ENCODE results near the genes NDUFAF1, PLA2G4D, ZNF106 and STARD9.

GRCh38 chr15:41396469-41397076 is 5.7 kb downstream of the NDUFAF1 start:
- PRO-cap = no peak

- PRO-cap = bidirectional peak, plus-strand start at chr15:41402558, minus-strand start at chr15:41402460
These were observed at the start of gene NDUFAF1 for GRCh38 chr15:41402149-41402730. NDUFAF1 (minus strand) TSS chr15:41402496.

- PRO-cap = no peak
These were observed 9.7 kb downstream of the ITPKA start for GRCh38 chr15:41503334-41503875.

GRCh38 chr15:41554808-41555007 is 4.3 kb upstream of the TYRO3 start:
- PRO-cap = unidirectional peak, minus-strand start at chr15:41554888

GRCh38 chr15:41766992-41768031 is 7.0 kb upstream of the MAPKBP1 start:
- PRO-cap = no peak

GRCh38 chr15:41774795-41775381 is 604 bp downstream of the MAPKBP1 start:
- PRO-cap = bidirectional peak, plus-strand start at chr15:41774682, minus-strand start at chr15:41774958

DNA sequence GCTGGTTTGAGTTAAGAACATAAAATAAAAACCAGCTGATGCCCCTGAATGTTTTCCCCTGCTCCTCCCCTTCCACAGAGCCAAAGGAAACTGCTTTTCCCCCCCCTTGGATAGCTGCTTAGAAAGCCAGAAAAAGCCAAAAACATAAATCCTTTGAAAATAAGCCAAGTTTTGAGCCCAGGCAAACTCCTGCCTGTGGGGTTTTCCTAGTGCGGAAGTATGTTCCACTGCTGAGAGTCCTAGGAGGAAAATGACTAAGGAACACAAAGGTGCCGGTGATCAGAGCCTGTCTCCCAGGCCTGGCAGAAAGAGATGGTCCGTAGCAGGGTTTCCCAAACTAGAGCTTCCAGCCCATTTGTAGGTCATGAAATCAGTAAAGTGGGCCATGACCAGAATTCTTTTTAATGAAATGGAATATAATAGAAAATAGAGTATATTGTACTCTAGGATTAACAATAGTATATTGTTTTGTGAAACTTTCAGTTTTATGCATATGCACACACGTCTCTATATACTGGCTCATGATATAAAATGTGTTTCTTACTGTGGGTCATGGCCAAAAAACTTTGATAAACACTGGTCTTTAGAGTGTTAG is 22.3 kb downstream of the MAPKBP1 start:
- PRO-cap = unidirectional peak, plus-strand start at position 257 of the sequence; unidirectional peak, plus-strand start at position 282 of the sequence

- PRO-cap = bidirectional peak, plus-strand start at chr15:41805196, minus-strand start at chr15:41804992
These were observed 22.9 kb upstream of the JMJD7 start for GRCh38 chr15:41804873-41805481.

DNA sequence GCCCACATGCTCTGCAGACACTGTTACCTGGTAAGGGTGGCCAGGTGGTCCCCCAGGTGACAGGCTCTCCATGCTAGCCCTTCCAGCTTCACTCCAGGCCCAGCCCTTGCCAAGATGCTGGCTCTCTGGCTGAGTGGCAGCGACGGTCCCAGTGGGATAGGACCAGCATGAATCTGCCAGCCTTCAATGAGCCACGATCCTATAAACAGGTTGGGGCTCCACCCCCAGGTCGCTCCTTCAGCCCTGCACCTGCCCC is at the start of gene PLA2G4D:
TSS of gene PLA2G4D (minus strand) at position 175 of the 256 bp plus-strand sequence.
- PRO-cap = no peak

DNA sequence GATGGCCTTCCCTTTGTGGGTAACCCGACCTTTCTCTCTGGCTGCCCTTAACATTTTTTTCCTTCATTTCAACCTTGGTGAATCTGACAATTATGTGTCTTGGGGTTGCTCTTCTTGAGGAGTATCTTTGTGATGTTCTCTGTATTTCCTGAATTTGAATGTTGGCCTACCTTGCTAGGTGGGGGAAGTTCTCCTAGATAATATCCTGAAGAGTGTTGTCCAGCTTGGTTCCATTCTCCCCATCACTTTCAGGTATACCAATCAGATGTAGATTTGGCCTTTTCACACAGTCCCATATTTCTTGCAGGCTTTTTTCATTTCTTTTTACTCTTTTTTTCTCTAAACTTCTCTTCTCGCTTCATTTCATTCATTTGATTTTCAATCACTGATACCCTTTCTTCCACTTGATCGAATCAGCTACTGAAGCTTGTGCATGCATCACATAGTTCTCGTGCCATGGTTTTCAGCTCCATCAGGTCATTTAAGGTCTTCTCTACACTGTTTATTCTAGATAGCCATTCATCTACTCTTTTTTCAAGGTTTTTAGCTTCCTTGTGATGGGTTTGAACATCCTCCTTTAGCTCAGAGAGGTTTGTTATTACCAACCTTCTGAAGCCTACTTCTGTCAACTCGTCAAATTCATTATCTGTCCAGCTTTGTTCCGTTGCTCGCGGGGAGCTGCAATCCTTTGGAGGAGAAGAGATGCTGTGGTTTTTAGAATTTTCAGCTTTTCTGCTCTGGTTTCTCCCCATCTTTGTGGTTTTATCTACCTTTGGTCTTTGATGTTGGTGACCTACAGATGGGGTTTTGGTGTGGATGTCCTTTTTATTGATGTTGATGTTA is 22.2 kb upstream of the GANC start:
- PRO-cap = no peak

GRCh38 chr15:42279008-42279884 is 6.0 kb upstream of the TMEM87A start:
- PRO-cap = no peak

DNA sequence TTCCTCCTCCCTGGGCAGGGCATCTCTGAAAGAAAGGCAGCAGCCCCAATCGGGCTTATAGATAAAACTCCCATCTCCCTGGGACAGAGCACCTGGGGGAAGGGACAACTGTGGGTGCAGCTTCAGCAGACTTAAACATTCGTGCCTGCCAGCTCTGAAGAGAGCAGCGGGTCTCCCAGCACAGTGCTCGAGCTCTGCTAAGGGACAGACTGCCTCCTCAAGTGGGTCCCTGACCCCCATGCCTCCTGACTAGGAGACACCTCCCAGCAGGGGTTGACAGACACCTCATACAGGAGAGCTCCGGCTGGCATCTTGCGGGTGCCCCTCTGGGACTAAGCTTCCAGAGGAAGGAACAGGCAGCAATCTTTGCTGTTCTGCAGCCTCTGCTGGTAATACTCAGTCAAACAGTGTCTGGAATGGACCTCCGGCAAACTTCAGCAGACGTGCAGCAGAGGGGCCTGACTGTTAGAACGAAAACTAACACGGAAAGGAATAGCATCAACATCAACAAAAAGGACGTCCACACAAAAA is 28.6 kb upstream of the TMEM87A start:
- PRO-cap = no peak

DNA sequence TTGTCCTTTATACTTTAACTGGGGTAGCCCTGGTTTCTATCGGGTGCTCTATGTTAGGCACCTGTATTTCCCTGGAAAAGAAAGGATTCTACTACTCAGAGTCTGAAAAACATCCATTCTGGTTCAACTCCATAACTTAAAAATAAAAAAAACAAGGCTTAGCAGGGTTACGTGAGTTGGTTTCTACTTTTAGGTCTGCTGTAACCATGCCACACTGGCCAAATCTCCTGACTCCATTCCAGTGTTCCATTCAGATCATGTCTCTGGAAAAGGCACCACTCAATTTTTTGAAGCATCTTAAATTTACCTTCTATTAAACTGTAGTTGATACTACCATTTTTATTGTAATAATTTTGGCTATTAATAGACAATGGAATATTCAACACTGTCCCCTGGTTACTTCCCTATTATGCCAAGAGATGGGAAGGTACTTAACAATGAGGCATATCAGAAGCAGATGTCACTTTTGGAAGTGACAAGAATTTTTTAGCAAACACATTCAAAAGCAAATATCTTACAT is 62.1 kb downstream of the CAPN3 start:
- PRO-cap = no peak

- PRO-cap = no peak
These were observed 18.9 kb downstream of the ZNF106 start for GRCh38 chr15:42471979-42472560.

- PRO-cap = unidirectional peak, plus-strand start at chr15:42490461; bidirectional peak, plus-strand start at chr15:42490809, minus-strand start at chr15:42490827; bidirectional peak, plus-strand start at chr15:42490902, minus-strand start at chr15:42490876; bidirectional peak, plus-strand start at chr15:42491252, minus-strand start at chr15:42491066
These were observed at the start of gene ZNF106 for GRCh38 chr15:42490190-42491372. ZNF106 (minus strand) TSS chr15:42491141.

- PRO-cap = no peak
These were observed 9.7 kb downstream of the SNAP23 start for GRCh38 chr15:42505083-42505674.

DNA sequence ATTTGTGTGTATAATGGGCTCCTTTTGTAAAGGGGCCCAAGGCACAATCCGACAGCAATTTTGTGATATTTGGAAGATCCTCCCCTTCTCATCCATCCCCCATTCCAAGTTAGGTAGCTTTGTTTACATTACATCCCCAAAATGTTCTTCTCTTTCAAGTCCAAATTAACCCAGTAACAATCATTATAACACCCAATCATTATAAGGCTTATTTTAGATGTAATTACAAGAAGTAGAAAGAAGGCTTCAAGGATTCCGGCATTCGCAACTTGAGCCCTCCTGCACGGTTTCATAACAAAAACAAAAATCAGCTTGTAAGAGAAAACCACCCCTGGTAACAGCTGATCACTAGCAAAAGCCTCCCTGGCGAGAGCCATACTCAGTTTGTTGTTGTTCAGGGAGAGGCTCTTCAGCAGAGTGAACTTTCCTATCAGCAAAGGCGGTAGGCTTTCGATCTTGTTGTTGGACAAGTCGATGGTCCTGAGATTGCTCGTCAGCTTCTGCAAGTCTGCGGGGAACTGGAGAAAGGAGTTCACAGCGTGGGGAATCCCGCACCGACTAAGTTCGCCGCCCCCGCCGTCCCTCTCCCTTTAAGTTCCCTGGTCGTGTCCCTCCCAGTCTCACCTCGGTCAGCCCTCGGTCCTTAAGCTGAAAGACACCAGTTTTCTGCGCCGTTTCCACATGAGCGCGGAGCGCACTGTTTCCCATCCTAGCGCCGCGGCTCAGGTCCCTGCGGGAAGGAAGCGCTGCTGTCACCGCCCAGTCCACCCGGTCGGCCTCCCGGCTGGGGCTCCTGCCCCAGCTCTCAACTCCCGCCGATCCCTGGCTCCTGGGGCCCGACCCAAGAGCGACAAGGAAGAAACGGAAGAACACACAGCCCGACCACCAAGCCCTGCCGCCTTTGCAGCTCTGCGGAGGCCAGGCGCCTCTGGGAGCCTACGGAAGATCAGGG is 590 bp downstream of the LRRC57 start:
- PRO-cap = bidirectional peak, plus-strand start at position 844 of the sequence, minus-strand start at position 824 of the sequence

DNA sequence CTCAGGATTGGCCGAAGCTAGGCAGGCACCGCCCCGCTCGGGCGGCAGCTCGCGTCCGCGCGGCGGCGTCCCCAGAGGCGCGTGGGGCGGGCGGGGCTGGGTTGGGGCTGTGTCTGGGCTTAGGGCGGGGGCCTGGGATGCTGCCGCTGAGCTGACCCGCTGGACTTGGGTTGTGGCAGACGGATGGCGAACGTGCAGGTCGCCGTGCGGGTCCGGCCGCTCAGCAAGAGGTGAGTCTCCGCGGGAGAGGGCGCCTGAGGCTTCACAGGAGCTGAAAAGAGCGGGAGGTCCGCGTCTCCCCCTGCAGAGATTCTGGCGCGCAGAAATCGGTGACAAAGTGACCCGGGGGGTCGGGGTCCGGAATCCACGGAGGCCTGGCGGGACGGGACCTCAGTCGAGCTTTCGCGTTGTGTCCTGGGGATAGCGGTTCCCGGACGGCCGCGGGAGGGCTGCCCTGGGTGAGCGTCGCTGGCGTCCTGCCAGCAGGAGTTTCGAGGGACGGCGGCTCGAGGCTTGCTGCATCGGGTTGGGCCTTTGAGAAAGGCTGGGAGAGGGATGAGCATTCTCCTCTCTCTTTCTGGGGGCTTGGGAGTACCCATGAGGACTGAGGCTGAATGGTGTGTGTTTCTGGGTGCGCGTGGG is at the start of gene STARD9:
TSS of gene STARD9 (plus strand) at position 74 of the 642 bp plus-strand sequence.
- PRO-cap = bidirectional peak, plus-strand start at position 178 of the sequence, minus-strand start outside the sequence

DNA sequence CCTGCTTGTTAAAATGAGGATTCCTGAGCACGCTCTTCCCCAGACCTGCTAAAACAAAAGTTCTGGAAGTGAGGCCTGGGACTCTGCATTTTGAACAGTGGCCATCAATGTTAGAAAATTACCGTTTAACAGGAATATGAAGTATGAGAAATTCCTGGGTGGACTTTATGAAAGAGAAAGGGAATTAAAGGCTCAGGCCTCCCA is 37.5 kb upstream of the CDAN1 start:
- PRO-cap = no peak

DNA sequence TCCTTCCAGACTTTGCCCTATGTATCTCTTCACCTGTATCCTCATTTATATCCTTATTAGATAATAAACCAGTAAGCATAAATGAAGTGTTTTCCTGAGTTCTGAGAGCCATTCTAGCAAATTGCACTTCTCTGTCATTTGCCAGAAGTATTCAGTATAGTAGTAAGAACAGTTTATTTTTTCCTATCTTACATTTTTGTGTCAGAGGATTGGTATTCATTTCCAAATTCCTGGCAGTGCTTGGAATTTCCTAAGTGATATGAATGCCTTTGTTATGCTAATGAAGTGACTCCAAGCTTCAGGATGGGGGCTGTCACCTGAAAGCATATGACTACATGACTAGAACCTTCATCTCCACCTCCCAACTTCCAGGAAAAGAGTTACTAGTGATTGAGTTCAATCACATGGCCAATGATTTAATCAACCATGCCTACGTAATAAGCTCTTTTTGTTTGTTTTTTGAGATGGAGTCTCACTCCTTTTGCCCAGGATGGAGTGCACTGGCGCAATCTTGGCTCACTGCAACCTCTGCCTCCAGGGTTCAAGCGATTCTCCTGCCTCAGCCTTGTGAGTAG is 30.1 kb downstream of the TTBK2 start:
- PRO-cap = no peak